Right ventricle myocardium (tissue), 1 donor: ENCODE measurements around a stretch of chr16.

- PRO-cap, 2 experiments, result peak in 1 of 2 experiments; most common plus-strand start chr16:970323 (in 1)
Measured at GRCh38 chr16:969881-970376, 855 bp downstream of the LMF1 start.

DNA sequence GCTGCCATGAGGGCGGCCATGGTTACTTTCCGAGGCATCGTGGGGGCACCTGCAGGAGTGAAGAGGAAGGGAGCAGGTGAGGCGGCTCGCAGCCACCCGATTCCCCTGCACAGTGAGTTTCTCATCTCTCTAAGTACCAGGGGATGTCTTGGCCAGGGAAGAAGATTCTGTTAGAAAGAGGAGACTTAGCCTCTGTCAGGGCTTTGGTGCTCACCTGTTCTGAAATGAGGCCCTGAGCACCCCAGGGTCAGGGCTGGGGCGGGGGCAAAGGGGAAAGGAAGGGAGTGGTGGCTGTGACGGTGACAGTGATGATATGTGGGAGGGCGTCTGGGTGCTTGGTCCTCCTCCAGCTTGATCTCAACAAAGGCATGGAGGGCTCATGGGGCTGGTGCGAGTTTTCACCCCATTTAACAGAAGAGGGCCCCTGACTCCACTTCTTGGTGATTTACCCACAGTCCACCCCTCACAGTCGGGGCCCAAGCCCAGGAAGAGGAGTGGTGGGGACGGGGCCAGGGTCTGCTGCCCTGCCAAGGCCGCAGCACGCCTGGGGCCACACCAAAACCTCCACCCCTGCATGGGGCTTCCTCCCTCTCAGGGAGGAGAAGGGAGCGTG, 15.1 kb downstream of the SOX8 start:
- PRO-cap, 2 experiments, result no peak in any of the 2 experiments

- PRO-cap, 2 experiments, result no peak in any of the 2 experiments
Measured at GRCh38 chr16:1028297-1028810, 44.2 kb upstream of the SSTR5 start.

DNA sequence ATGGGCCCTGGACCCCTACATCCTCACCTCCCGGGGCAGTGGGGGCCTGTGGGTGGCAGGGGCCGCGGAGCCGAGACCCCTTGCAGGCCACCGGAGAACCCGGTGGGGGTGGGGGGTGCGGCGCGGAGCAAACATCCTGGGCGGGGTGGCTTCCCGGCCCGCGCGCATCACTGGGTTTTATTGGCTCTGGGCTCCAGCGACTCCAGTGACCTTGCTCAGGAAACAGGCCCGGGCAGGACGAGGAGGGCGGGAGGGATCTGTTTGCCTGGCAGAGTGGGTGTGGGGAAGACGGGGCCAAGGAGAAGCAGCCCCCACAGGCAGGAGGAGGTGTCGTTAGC, 10.4 kb downstream of the SSTR5 start:
- PRO-cap, 2 experiments, result no peak in any of the 2 experiments

GRCh38 chr16:1154364-1155296, 1.7 kb downstream of the CACNA1H start:
- PRO-cap, 2 experiments, result peak in 1 of 2 experiments; most common minus-strand start chr16:1154534 (in 1)

GRCh38 chr16:1155297-1155769, 2.4 kb downstream of the CACNA1H start:
- PRO-cap, 2 experiments, result no peak in any of the 2 experiments

DNA sequence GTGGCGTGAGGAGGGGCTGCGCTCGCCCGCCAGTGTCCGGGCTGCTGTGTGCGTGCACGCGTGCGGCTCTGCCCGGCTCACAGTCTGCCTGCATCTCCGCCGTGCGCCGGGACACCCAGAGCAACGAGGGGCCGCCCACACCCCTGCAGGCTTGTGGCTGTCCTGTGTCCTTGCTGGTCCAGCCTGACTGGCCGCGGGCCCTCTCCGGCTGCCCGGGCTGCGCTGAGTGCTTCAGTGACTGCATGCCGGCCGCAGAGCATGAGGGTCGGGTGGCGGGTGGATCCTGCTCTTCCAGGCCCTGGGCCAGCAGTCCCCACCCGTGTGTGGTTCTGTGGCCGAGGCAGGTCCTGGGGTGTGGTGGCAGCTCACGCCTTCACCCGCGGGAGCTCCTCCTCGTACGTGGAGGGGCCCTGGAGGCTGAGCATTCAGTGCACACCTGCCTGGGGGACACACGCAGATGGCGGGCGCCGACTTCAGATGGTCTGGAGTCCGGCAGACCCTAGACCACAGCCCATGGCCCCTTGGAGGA, 12.3 kb downstream of the TPSG1 start:
- PRO-cap, 2 experiments, result no peak in any of the 2 experiments

DNA sequence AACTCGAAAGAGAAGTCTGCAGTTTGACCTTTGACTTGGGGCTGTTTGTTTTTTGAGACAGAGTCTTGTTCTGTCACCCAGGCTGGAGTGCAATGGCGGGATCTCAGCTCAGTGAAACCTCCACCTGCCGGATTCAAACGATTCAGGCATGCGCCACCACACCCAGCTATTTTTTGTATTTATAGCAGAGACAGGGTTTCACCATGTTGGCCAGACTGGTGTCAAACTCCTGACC, 18.5 kb upstream of the UBE2I start:
- PRO-cap, 2 experiments, result no peak in any of the 2 experiments

DNA sequence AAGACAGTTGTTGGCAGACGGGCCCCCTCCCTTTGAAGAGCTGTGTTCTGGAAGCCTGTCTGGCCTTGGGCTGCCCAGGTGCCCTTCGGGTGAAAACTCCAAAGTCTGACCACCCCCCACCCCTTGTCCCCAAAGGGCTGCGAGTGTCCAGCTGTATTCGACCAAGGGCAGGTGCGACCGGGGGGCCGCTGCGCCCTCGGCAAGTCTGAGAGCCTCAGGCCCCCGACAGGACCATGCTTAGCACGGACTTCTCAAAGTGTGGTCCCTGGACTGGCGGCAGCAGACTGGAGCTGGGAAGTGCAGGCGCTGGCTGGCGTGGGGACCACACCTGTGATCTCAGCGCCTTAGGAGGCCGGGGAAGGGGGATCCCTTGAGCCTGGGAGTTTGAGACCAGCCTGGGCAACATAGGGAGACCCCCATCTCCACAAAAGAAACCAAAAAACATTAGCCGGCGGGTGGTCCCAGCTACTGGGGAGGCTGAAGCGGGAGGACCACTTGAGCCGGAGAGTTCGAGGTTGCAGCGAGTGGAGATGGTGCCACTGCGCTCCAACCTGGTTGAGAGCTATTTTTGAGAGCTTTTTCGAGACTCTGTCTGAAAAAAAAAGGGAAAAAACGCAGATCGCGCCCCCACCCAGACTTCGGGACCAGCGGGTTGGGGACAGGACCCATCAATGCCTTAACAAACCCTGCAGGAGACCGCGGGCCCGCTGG, 987 bp upstream of the BAIAP3 start:
- PRO-cap, 2 experiments, result no peak in any of the 2 experiments

DNA sequence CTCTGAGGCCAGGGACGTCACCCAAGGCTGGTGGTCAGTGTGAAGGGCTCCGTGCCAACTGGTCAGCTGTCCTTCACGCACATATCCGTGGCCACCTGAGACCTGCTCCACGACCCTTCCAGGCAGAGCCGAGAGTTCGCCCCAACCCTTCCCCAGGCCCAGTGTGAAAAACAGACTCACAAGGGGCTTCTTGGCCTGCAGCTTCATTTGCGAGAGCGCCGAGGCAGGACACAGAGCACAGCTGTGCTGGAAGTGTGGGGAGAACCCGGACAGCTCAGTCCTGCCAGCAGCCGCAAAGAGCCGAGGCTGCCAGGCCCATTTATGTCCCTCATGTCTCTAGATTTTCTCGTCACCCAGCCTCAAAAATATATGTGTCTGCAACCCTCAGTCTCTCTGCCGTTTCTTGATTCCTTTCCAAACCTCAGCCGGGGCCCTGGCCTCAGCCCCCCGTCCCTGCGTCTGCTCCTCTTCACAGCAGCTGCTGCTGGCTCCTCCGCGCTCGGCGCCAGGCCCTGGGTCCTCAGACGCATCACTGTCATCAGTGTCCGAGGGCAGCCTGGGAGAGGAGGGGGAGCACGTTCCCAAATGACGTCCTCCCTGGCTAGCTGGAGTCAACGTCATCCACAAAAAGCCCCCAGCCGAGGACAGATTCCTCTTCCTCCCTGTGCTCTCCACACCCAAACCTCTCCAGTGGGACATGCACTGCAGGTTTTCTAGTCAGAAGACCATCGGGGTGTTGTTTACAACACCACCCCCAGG, 2.4 kb downstream of the TSR3 start:
- PRO-cap, 2 experiments, result no peak in any of the 2 experiments

GRCh38 chr16:1458652-1459656, 14.6 kb upstream of the CCDC154 start:
- PRO-cap, 2 experiments, result no peak in any of the 2 experiments

GRCh38 chr16:1460125-1460817, 14.6 kb downstream of the CLCN7 start:
- PRO-cap, 2 experiments, result no peak in any of the 2 experiments

GRCh38 chr16:1469525-1470399, 5.1 kb downstream of the CLCN7 start:
- PRO-cap, 2 experiments, result no peak in any of the 2 experiments

GRCh38 chr16:1470847-1471871, 3.7 kb downstream of the CLCN7 start:
- PRO-cap, 2 experiments, result no peak in any of the 2 experiments

DNA sequence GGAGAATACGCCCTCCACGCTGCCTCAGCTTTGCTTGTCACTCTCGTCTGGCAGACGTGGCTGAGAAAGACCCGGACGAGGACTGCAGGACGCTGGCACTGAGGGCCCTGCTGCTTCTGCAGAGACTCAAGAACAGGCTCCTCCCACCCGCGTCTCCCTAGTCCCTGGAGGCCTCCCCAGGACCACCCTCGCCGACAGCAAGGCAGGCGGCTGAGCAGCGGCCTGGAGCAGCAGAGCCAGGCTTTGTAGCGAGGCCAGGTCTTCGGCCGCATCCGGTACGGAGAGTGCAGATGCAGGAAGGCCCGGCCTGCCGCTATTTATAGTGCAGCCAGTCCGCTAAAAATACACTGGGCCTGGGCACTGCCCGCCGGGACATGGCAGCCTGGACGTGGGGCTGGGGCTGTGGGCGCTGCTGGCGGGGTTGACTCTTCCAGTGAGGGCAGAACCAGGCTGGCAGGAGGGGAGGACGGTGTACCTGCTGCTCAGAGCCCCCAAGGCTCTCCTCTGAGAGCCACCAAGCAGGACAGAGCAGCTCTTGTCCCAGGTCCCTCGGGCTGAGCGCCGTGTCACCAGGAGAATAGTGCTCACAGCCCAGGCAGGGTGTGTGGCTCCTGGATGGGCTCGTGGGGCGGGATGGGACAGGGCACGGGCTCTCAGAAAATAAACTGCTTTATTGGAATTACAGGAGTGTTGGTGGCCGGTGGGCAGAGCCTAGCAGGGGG, 16.8 kb downstream of the TELO2 start:
- PRO-cap, 2 experiments, result peak in 2 of 2 experiments; most common plus-strand start position 347 of the sequence (in 2); most common minus-strand start position 100 of the sequence (in 1)

DNA sequence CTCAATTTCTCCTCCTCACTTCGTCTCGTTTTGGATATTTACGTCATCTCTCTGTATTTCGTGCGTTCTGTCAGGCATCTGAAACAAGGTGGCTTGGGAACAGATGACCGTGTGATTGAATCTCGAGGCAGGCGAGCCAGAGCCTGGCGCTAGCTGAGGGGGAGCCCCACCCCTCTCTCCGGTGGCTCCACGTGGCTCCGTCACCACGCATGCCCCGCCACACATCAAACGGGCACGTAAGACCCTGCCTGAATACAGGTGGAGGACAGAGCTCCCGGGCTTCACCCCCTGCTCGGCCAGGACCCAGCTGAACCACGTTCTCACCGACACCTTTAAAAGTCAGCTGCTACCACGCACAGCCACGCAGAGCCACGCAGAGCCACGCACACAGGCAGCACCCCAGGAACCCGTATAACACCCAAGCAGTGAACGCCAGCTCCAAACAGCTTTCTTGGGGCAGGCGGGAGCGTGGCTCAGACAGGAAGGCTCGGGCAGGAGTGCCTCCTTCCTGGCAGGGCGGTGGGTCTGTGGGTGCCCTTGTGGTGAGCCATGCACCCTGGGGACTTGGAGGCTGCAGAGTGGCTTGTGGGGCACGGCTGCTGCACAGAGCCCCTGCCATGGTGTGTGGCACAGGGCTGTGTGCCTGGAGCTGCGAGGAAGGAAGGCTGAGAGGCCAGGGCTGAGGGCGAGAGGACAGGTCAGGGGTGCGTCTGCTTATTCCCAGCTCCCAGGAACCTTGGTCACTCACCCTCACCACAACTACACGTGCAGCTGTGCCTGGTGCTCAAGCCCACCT, 4.4 kb downstream of the TMEM204 start:
- PRO-cap, 2 experiments, result no peak in any of the 2 experiments

DNA sequence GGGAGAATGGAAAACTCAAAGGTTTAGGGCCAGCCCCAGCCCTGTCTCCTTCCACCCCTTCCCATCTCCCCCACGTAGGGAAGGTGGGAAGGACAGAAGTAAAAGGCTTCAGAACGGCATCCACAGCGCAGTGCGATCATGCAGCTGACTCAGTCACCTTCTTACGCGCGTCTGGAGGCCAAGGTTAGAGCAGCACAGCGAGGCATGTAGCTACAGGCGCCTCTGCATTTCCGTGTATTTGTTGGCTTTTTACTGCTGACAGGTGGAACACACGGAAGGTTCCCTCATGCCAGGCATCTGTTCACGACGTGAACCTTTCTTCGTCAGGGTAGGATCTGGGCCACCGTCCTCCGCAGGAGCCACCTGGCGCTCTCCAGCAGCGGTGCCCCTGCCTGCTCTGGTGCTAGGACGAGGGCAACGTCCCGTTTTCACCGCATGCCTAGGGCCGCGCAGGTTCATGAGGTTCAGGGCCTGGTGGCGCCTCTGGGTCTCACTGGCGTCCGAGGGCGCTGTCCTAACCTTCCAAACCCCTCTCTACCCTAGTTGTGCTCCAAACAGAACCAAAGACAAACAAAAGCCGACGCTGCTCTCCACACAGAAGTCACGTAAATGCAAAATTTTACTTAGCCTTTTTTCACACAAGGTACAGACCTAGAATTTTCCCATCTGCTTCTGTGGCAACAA, 15.3 kb downstream of the TMEM204 start:
- PRO-cap, 2 experiments, result no peak in any of the 2 experiments

GRCh38 chr16:1677684-1678073, 400 bp upstream of the JPT2 start:
- PRO-cap, 2 experiments, result peak in 2 of 2 experiments; most common minus-strand start chr16:1678030 (in 2)

- PRO-cap, 2 experiments, result no peak in any of the 2 experiments
Measured at GRCh38 chr16:1707429-1707915, 1.5 kb downstream of the MAPK8IP3 start.

GRCh38 chr16:1729390-1729702, 23.4 kb downstream of the MAPK8IP3 start:
- PRO-cap, 2 experiments, result no peak in any of the 2 experiments